B cell (primary cell): Measurements from ENCODE around the gene CNTNAP5.

- PRO-cap = no peak
- CAGE, long polyA plus RNA = no peak
These were observed 199.4 kb downstream of the GLI2 start for GRCh38 chr2:120934737-120935746.

DNA sequence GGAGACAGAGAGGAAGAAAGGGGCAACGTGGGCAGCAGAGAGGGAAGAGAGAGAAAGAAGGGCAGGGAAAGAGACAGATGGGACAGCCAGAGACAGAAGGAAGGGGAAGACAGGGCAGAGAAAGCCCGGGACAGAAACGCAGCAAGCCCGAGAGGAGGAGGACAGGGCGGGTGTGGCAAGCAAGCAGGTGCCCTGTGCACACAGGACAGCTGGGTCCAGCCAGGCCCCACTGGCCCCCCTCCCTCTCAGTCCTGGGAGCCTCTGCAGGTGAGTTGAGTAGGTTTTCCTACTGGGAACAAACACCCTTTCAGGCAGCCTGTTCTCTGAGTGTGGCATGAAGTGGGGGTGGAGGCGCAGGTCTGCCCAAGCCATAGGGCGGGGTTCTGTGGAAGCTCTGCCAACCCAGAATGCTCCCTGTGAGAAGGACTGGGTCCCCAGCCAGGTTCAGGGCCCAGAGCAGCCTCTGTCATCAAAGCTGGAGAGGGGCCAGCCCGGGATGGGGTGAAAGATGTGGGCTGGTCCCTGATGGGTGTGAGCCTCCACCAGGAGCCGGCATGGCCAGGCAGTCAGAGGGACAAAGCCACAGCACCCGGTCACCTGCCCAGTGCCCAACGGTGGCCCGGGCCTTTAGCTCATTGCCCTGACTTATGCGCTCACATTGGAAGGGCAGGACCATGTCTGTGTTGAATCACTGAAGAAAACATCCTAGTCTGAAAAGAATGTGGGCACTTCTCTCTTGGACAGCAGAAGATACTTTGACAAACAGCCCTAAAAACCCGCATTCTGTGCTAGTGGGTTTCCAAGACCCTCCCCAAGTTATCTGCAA is 129.4 kb downstream of the TFCP2L1 start:
- PRO-cap = no peak
- CAGE, long polyA plus RNA = no peak

- PRO-cap = no peak
- CAGE, long polyA plus RNA = no peak
These were observed 619 bp downstream of the TFCP2L1 start for GRCh38 chr2:121284111-121285055.

- PRO-cap = no peak
- CAGE, long polyA plus RNA = no peak
These were observed 50.8 kb upstream of the TFCP2L1 start for GRCh38 chr2:121335804-121336288.

DNA sequence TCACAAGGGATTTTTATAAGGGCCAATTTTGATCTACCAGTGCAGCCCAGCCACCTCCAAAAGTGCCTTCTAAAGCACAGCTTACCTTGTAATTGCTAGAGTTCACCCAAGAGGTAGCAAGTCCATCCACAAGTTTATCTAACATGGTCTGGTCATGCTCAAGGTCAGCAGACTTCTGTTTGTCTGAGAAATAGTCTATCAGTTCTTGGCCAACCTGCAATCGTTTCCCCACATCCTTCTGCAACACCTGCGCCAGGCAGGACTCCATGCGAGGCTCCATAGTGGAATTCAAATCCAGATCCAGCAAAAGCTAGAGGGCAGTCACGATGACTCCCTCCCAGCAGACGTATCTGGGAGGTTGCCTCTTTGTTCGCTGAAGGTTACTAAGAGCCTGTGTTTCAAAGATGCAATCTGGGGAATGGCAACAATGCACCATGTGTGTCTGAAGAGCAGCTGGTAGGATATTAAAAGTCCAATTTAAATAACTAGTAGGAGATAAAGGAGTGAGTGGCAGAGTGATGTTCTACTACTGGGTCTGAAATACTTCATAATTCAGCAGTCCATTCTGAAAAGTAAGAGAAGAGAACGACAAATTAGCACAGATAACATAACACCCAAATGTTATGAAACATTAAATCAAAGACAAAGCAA is 43.5 kb downstream of the CLASP1 start:
- PRO-cap = no peak
- CAGE, long polyA plus RNA = no peak

DNA sequence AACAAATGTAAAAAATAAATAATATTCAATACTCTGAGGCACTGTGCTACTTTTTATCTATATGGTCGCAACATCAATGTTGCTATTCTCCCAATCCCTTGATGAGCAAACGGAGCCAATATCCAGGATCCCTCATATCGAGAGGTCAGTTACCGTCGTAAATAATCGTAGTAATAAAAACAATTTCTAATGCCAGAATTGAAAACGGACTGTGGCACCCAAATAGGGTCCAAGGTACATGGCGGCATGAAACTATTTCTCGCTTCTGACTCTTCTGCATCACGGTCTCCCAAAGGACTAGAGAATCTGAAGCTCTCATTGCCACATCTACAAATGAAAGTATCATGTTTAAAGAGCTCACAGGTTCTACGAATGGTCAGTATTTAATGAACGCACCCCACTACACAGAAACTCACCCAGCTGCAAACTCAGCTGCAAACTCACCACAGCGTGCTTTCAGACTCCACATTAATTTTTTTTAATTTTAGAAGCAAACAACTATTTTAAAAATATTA is 1.2 kb downstream of the CLASP1 start:
- PRO-cap = bidirectional peak, plus-strand start outside the sequence, minus-strand start at position 446 of the sequence
- CAGE, long polyA plus RNA = no peak

- PRO-cap = unidirectional peak, minus-strand start at chr2:121685424
- CAGE, long polyA plus RNA = no peak
These were observed 36.1 kb upstream of the CLASP1 start for GRCh38 chr2:121685344-121685697.

DNA sequence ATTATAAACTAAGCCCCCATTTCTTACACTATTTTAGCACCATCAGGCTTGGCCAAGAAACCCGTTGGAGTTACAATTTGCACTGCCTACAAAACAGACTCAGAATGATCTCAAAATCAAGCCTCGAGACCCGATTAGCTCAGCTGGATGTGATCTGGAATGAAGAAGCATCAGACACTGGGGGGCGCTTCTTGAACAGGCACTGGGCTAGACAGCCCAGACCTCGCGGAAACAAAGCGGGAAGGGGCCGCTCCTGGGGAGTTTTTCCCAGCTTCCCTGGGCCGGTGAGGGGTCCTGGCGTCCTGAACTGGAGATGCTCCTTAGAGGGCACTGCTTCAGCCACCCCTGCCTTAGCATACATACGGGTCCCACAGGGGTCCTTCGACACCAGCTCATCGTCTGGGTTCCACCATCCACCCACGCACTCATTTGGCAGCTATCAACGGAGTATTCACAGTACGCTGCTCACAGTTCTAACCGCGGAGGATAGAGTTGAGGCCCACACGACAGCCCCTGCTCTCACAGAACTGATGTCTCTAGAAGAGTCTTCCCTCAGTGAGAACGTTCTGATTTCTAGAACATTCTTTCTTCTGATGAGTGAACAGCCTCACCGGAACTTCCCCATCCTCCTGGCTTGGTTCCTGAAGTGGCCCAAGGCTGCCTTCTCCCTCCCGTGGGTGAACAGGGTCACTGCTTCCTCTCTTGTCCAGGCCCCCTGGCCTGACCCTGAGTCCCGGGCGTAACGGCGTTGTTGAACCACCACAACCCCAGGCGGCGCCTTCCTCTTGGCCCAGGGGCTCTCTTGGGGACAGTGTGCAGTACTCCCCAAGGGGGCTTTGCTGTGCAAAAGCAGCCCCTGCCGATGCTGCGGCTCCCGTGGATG is 146.9 kb downstream of the TSN start:
- PRO-cap = no peak
- CAGE, long polyA plus RNA = no peak

DNA sequence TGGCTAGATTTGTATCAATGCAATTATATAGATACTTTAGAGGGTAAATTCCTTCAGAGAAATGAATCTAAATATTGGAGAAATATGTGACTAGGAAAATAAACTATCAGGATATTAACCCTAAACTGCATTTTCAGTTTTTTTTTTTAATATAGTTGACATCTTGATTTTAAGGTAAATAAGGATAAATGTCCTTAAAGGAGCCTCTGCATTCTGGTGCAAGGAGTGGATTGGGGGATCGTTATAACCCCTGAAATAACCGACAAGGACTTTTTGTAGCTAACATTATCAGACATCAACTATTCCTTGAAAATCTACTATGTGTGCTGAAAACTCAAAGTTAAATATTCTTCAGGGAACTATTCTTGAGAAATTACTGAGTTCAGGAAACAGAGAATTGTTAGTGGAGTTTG is 4.0 kb upstream of the CNTNAP5 start:
- PRO-cap = no peak
- CAGE, long polyA plus RNA = no peak

GRCh38 chr2:124025054-124025700 is at the start of gene CNTNAP5:
TSS of gene CNTNAP5 (plus strand) at chr2:124025287.
- PRO-cap = no peak
- CAGE, long polyA plus RNA = no peak

- PRO-cap = bidirectional peak, plus-strand start at chr2:126657969, minus-strand start at chr2:126658024
- CAGE, long polyA plus RNA = no peak
These were observed 1.8 kb downstream of the GYPC start for GRCh38 chr2:126657690-126658293.

GRCh38 chr2:126972017-126972360 is 73.3 kb downstream of the TEX51 start:
- PRO-cap = no peak
- CAGE, long polyA plus RNA = no peak

DNA sequence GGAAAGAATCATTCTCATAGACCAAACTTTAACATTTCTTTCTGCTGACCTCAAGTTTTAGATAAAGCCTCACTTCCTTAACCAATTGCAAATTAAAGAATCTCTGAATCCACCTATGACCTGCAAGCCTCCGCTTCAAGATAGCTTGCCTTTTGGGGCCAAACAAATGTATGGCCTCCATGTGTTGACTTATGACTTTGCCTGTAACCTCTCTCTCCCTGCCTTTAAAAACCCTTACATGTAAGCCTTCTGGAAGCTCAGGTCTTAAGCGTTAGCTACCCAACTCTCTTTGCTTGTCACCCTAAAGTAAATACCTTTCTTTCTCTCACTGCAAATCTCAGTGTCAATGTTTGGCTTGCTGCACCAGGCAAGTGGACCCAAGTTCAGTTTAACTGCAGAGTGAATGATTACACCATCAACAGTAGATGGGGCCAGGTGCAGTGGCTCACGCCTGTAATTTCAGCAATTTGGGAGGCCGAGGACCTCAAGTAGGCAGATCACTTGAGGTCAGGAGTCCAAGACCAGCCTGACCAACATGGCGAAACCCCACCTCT is 97.9 kb downstream of the TEX51 start:
- PRO-cap = no peak
- CAGE, long polyA plus RNA = no peak

DNA sequence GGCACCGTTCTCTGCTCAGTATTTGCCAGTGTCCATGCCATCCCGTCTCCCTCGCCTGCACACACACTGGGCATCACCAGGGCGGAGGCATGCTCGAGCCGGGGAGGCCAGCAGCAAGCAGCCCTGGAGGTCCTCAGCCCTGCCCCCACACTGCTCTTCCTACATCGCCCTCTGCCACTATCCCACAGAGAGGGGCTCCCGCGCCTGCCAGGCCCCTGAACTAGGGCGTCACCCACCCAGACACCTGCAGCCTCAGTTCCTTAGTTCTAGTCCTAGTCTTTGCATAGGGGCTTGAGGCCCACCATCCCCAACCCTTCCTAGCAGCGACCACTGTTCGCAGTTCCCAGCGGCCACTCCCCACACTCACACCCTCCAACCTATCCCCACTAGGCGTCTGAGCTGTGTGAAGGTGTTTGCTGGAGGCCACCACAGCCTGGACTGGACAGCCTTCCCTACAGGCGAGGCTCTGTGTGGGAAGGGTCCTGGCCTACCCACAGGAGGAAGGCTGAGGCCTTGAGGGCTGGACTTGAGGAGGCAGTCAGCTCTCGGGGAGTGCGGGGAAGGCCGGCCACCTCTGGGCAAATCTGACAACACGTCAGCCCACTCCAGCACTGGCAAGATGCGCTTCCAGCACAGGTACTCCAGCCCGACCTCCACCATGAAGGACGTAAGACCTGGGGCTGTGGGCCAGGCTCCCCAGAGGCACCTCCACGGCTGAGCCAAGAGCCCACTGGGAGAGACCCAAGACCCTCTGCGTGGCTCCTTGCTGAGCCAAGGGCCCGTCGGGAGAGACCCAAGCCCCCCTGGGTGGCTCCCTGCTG is 50.6 kb downstream of the BIN1 start:
- PRO-cap = no peak
- CAGE, long polyA plus RNA = no peak

DNA sequence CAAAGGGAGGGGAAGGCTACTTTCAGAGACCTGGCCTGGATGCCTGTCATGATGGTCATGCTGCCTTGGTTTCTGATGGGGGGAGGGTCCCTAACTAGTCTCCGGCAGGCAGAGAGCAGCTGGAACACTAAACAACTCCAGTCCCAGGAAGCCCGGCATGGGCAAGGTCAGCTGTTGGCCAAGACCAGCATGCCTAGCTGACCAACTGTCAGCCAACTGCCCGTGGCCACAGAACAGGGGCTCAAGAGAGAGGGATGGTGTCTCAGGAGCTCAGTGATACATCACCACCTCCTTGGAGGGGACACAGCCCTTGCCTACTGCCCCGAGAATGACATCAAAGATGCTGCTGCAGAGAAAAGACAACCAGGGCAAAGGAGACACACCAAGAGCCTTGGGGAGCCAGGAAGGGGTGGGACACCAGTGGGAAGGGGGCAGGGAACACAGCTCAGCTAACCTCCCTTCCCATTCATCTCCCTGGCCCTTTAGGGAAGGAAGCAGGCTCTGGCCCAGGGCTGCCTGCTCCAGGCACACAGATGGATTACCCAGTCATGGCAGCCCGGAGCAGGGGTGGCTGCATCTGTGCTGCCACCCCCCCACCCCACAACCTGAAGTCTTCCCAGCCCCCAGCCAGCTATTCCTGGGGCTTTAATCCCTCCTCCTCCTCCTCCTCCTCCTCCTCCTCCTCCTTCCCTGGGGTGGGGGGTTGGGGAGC is 2.0 kb downstream of the BIN1 start:
- PRO-cap = no peak
- CAGE, long polyA plus RNA = no peak

DNA sequence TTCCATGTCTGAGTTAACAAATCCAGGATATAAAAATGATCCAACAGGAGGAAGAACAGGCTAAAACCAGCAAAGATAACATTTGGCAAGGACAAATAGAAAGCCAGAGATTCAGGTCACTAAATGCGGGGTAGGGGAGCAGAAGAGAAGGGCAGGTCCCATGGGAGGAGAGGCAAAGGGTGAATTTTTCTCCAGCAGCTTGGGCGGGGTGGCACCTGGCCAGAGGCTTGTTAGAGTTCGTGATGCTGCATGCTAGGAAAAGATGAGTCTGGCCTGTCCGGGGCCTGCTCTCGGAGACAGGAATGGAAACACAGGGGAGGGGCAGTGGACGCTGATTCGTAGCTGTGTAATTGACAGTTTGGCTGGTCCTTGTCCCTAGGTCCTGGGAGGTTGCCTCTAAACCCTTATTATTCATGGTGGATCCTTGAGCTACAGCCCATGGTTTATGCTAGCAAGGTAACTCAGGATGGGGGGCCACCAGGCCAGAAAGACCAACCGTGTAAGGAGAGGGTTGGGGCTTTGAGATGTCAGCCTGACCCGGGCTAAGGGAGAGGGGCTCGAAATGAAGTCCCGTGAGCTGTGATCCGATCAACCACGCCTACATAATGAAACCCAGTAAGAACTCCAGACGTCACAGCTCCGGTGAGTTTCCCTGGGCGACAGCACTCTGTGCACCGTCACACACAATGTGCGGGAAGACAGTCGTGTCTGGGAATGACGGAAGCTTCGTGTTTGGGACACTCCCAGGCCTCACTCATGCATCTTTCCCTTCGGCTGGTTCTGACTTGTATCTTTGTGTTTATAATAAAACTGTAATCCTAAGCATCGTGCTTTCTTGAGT is 44.5 kb downstream of the CYP27C1 start:
- PRO-cap = no peak
- CAGE, long polyA plus RNA = no peak

DNA sequence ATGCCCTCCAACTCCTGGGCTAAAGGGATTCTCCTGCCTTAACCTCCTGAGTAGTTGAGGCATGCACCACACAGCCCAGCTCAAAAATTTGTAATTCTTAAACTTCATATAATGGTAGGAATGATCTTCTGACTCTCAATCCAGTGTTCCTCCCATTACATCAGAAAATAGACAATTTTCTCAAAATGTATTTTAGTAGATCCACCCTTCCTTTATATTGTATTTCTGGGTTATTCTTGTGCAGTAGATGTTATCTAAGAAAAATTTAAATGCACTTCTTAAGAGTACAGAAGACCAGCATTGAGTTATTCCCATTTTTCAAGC is 6.7 kb downstream of the MAP3K2 start:
- PRO-cap = no peak
- CAGE, long polyA plus RNA = no peak

- PRO-cap = bidirectional peak, plus-strand start at chr2:127388621, minus-strand start at chr2:127388511; bidirectional peak, plus-strand start at chr2:127389122, minus-strand start at chr2:127388795
- CAGE, long polyA plus RNA = no peak
These were observed 680 bp upstream of the MAP3K2 start for GRCh38 chr2:127388407-127388903.

DNA sequence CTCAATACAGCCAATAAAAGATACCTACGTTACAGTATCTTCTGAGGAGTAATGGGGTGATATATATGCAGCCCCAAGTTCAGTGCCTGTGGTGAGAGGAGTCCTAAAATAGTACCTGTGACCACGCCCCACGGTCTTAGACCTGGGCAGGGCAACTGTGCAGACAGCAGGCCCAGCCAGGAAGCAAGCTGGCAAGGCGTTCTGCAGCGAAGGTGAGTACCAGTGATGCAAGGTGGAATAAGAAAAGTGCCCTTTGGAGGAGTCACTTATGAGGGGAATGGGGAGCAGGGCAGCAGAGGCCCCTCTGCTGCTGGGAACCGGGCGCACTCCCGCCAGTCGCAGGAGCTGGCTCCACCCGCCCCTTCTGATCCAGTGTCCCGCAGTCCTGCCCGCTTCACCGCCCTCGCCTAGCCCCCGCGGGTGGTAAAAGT is 12.8 kb upstream of the MAP3K2 start:
- PRO-cap = no peak
- CAGE, long polyA plus RNA = no peak

DNA sequence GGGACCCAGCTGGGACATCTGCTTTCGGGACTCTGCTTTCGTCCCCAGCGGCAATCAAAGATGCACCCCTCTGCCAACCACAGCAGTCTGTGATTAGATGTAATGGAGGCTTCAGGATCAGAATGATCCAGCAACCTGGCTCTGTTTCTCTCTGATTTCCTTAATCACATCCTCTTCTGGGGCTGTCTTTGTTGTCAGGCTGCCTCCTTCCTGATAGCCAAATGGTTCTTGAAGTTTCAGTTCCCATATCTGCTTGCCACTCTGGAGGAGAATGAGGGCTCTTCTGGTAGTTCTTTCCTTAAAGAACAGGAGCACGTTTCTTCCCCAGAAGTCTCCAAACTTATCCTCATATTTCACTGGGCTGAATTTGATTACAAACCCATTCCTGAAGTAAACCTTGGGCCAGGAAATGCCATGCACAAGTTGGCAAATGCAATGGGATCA is 13.5 kb upstream of the PROC start:
- PRO-cap = no peak
- CAGE, long polyA plus RNA = no peak